Smooth muscle cell (in vitro differentiated cells): ENCODE measurements around a stretch of chr17.

DNA sequence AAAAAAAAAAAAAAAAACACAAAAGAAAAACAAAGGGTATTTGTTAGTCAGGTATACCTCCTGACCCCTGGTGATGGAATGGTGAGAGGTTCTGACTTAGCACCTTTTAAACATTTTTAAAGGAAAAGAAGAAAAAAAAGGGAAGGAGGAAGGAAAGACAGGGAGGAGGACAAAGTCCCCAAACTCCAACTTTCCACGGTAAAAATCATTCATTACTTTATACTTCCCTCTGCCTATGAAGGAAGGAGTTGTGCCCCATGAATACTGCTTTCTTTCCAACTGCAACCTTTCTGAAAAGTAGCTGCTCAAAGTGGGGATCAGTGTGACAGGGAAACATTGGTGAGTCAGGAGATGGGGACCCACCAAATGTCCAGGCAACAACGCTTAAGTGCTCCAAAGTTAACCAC lies 52.2 kb upstream of the SLC25A19 start:
- RAMPAGE, long total RNA = no peak

DNA sequence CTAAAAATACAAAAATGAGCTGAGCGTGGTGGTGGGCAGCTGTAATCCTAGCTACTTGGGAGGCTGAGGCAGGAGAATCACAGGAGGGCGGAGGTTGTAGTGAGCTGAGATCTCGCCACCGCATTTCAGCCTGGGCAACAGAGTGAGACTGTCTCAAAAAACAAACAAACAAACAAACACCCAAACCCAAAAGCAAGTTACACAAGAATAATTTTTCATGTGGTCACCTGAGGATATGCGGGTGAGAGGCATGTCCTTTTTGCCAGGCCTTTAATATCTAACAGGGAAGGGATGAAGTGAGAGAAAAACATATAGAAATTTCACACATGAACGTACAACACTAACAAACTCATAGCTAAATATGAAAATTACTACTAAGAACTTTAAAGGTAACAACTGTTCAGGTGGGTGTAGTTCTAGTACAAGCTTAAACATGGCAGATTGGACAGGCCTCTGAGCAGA lies 27.2 kb downstream of the GRB2 start:
- RAMPAGE, long total RNA = no peak

DNA sequence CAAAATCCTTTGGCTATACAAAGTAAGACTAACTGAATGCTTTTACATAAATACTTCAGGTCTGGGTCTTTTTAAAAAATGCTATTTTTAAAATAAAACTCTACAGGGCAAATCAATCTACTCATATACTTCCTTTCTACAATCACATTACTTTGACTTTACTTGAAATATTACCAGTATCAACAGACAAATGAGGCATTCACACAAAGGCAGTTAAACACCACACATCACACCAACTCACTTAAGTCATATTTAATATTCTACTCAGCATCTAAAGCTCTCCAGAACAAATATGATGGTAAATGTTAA lies 12.4 kb downstream of the GRB2 start:
- RAMPAGE, long total RNA = no peak

DNA sequence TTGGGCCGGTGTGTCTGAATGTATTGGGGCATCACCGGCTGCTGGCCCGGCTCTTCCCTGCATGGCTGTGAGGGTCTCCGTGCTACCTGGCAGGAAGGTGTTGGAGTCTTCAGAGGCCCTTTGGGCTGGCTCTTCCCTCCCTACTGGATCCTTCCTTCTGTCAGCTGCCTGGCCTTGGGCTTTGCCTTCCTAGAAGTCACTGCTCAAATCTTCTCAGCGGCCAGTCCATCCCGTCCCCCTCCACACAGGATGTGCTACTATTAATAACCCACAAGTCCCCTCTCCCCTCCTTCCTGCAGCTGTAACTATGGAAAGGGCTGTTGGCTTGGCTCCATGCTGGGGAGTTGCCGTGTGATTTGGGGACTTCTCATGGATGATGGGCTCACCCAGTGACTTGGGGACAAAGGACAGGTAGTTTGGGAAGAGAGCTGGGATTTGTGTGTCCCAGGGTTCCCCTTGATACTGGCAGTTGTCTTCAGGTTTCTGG lies 19.4 kb downstream of the TMEM94 start:
- RAMPAGE, long total RNA = no peak

- RAMPAGE, long total RNA = no peak
These were observed 5.4 kb downstream of the CASKIN2 start for GRCh38 chr17:75509735-75510521.

DNA sequence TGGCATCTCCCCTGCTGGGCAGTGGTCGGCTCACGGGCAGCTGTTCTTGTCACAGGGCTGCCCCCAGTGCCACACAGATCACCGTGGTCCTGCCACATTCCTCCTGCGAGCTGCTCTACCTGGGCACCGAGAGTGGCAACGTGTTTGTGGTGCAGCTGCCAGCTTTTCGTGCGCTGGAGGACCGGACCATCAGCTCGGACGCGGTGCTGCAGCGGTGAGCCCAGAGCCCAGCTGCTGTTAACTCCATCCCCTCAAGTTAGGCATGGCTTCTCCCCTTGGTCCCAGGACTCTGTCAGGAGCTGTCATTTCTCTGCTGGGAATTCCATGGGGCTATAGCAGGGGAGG lies 28.4 kb upstream of the MYO15B start:
- RAMPAGE, long total RNA = no peak

DNA sequence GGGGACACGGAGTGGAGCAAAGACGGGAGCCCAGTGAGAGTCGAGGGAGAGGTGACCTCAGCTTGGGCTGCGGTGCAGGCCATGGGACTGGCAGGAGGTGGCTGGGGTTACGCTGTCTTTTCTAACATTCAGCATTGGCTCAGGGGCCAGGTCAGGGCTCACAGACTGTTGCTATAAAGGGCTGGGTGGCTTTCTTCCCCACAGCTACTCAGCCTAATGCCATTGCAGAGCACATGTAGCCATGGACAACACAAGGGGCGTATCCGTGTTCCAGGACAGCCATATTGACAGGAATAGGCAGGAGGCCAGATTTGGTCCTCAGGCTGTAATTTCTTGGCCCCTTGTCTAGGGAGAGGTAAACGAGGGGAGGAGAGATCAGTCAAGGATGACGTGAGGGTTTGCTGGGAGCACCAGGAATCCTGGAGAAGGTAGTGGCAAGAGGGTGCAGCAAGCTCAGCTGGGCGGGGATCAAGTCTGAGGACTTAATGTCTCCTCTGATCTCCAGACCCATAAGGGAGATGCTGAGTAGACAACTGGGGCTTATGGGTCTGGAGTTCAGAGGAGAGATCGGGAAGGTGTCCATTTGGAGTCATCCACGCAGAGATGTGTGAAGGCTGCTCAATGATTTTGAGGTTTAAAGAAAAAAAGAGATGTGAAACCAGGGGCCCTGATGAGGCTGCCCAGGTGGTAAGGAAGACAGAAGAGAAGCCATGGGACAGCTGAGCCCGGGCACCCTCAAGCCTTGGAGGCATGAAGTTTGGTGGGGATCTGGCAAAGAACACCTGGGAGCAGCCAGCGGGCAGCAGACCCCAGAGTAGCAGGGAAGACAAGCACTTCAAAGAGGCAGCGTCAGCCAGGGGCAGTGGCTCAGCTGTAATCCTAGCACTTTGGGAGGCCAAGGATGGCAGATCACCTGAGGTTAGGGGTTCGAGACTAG lies 21.0 kb upstream of the MYO15B start:
- RAMPAGE, long total RNA = no peak

DNA sequence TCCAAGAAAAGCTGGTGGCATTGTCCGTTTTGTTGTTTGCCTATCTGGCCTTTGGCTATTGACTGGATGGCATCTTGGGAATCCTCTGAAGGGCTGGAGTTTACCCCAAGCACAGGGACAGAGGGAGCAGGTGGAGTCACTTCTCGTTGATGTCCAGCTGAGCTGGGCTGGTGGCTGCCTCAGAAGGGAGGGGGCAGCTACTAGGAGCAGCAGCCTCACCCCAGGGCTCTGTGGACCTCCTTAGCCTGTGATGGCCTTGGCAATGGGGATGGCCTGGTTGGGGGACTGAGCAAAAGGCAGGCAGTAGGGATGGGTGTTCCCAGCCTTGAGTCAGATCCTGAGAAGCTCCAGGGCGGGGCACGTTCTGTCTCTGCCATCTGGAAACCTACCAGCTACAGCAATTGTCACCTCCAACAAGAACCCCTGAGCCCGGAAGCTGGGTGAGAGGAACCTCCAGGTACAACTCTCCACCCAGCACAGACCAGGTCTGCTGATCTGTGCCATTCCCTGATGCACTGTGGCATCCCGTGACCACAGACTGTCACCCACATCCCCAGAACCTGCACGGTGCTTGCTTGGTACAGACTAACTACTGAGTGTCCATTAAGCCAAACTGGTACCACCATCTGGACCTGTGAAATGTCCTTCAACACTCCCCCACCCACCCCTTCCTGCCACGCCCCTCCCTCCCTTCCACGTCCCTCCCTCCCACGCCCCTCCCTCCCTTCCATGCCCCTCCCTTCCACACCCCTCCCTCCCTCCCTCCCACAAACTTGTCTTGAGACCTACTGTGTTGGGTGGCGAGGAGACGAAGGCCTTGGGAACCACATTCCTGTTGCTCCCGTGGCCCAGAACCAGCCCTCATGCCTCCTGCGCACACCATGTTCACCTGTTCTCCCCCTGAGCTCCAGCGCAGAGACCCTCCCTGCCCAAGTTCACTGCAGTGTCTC lies 16.5 kb downstream of the MYO15B start:
- RAMPAGE, long total RNA = no peak

- RAMPAGE, long total RNA = no peak
These were observed 272 bp downstream of the RECQL5 start for GRCh38 chr17:75666796-75666967.

- RAMPAGE, long total RNA = no peak
These were observed 17.5 kb downstream of the SAP30BP start for GRCh38 chr17:75684178-75685491.

DNA sequence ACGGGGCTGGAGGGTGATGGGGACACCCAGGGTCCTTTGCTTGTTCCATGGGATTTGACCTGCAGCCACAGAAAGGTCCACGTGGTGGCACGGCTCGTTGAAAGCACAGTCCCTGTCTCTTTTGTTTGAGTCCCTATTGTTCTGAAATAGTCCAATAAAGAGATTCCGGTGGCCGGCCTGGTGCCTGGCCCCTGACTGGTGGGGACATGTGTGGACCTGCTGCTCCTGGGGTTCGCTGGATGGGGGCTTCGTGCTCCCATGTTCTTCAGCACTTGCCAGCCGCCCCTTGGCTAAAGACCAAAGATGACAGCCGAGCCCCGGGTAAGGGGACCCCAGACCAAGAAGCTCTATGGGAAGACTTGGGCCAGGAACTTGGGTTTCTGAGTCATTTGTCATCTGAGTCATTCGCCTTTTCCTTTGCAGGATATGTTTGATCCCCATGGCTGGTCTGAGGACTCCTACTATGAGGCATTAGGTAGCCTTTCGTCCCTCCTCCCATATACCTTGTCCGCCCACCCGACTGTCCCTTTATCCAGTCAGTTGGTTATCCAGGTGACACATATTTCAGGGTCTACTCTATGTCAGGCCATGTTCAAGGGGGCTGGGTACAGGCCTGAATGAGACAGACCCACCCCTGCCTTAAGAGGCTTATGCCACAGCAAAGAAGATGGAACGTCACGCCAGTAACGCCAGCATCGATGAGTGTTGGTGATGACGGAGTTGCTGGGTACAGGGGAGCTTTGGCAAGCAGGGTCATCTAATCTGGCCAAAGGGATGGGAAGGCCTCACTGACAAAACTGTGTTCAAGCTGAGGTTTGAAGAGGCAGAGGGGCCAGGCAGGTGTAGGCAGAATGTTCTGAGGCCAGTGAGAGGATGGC lies 17.6 kb upstream of the ITGB4 start:
- RAMPAGE, long total RNA = no peak

DNA sequence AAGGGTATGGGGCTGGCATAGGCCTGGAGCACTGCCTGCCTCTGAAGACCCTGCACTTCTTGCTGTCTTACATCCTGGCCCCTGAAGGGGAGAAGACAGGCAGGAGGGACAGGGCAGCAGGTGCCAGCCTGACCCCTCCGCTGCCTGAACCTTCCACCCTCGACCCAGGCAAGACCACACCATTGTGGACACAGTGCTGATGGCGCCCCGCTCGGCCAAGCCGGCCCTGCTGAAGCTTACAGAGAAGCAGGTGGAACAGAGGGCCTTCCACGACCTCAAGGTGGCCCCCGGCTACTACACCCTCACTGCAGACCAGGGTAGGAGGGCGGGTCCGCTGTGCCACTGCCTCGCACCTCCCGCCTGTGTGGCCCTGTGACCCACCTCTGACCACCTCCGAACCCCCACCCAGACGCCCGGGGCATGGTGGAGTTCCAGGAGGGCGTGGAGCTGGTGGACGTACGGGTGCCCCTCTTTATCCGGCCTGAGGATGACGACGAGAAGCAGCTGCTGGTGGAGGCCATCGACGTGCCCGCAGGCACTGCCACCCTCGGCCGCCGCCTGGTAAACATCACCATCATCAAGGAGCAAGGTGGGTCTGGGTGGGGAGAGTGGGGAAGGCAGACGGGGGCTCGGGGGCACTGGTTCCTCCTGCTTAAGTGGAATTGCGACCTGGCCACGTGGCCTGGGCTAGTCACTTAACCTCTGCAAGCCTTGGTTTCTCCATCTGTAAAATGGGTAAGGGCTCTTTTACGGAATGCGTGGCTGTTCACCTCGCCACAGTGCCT lies 21.1 kb downstream of the ITGB4 start:
- RAMPAGE, long total RNA = no peak

- RAMPAGE, long total RNA = no peak
These were observed 9.4 kb downstream of the GALK1 start for GRCh38 chr17:75755529-75756006.

- RAMPAGE, long total RNA = no peak
These were observed 1.5 kb downstream of the H3-3B start for GRCh38 chr17:75778075-75778535.

DNA sequence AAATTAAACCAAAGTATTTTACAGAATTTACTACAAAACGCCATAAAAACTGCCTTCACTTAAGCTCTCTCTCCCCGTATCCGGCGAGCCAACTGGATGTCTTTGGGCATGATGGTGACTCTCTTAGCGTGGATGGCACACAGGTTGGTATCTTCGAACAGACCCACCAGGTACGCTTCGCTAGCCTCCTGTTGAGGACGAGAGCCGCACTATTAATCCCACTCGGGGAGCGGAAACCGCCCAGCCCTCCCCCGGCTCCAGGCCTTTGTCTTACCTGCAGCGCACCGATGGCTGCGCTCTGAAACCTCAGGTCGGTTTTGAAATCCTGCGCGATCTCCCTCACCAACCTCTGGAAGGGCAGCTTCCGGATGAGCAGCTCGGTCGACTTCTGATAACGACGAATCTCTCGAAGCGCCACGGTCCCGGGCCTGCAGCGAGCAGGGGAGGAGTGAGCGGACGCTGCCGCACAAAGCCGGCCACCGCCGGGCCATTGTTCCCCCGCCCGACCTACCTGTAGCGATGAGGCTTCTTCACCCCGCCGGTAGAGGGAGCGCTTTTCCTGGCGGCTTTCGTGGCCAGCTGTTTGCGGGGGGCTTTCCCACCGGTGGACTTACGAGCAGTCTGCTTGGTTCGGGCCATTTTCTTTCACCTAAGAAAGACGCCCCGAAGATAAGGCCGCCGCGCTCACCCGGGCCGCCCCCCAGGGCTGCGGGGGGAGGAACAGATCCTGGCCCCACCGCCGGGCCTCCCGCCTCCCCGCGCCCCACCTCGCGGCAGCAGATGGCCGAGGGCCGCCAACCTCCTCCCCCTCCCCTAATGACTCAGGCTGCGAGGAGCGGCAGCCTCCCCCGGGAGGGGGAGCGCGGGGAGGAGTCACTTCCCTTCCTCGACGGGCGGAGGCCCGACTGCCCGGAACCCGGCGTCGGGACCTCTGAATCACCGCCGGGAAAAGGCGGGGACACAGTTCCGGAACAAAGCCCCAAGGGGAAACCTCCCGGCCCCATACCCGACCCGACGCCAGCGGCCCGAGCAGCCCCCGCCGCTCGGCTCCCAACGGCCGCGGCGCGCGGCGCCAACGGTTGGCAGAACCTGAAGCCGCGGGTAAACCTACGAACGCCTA lies 683 bp downstream of the H3-3B start:
- RAMPAGE, long total RNA = no peak

- RAMPAGE, long total RNA = no peak
These were observed 29.3 kb downstream of the UNC13D start for GRCh38 chr17:75814825-75815470.

- RAMPAGE, long total RNA = no peak
These were observed 24.0 kb downstream of the UNC13D start for GRCh38 chr17:75820148-75820620.

DNA sequence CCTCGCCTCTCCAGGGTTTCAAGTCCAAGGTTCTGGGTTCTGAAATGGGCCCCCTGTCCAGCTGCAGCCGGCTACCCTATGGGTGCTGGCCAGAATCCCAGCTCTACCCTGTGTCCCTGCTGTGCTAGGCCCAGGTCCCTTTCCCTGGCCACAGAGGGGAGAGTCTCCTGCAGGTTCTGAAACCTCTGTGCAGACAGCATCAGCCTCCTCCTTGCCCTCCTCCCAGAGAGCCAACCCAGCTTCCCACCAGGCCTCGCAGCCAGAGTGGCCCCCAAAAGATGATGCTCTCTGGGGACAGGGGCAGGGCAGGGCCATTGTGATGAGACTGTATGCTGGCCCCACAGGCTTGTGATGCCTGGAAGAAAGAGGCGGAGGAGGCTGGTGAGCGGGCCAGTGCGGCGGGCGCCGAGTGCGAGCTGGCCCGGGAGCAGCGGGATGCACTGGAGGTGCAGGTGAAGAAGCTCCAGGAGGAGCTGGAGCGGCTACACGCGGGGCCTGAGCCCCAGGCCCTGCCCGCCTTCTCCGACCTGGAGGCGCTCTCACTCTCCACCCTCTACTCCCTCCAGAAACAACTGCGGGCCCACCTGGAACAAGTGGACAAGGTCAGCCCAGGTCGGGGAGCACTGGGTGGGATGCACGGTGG lies 21.2 kb downstream of the UNC13D start:
- RAMPAGE, long total RNA = no peak

- RAMPAGE, long total RNA = no peak
These were observed 8.7 kb downstream of the FOXJ1 start for GRCh38 chr17:76131979-76133085.

- RAMPAGE, long total RNA = no peak
These were observed 990 bp downstream of the FOXJ1 start for GRCh38 chr17:76139727-76140783.